H7 (cell line): ENCODE measurements around the gene CRYGB.

GRCh38 chr2:207766933-207768219, 2.3 kb downstream of the FZD5 start:
- RAMPAGE, long total RNA, result no peak

DNA sequence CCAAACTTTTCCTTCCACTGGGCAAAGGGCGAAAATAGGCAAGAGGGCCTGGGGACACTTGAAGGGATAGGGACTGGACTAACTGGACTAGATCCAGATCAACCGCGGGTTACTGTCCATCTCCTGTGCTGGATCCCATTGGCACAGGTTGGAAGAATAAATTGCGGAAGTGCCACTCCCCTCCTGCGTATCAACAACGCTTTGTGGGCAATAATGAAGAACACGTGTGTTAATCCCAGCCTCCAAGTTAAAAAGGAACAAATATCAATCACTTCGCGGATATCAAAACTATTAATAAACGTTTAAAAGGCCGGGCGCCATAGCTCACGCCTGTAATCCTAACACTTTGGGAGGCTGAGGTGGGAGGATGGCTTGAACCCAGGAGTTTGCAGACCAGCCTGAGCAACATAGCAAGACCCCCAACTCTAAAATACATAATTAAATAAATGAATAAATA, 1.8 kb upstream of the FZD5 start:
- RAMPAGE, long total RNA, result no peak

DNA sequence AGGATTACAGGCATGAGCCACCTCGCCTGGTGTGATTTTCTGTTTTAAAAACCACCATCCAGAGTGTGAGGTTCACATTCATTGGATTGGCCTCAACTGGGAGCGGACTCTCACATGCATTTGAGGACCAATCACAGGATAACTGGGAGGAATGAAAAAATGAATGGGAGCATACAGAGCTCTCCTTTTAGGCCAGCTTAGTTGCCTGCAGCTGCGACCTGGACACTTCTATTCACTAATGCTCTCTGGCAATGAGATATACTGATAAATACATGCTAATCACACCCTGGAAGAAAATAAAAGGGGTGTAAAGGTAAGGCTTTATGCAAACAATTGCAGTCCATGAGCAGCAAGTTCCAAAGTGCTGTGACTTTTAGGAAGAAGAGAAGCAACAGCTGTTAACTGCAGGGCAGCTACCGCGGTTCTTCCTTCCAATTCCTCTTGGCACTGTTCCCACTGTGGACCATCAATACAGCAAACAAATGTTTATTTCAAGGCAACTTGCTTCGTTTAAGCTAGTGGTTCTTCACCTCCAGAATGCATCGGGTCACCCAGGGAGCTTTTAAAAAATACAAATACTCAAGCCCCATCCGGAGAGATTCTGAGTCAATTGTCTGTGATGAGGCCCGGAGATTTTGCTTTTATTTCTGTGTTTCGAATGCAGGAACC, 49.6 kb upstream of the FZD5 start:
- RAMPAGE, long total RNA, result no peak

DNA sequence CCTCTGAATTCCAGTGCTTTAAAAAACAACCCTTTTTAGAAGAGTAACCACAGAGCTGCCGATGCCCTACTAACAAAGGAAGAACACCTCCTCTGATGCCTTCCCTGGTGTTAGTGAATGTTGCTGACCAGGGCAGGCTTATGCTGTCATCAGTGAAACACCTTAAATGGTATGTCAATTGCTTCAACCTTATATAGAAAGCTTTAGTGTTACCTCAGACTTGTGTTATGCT, 79.7 kb upstream of the FZD5 start:
- RAMPAGE, long total RNA, result no peak

GRCh38 chr2:207896491-207896925, 126.8 kb upstream of the FZD5 start:
- RAMPAGE, long total RNA, result no peak

DNA sequence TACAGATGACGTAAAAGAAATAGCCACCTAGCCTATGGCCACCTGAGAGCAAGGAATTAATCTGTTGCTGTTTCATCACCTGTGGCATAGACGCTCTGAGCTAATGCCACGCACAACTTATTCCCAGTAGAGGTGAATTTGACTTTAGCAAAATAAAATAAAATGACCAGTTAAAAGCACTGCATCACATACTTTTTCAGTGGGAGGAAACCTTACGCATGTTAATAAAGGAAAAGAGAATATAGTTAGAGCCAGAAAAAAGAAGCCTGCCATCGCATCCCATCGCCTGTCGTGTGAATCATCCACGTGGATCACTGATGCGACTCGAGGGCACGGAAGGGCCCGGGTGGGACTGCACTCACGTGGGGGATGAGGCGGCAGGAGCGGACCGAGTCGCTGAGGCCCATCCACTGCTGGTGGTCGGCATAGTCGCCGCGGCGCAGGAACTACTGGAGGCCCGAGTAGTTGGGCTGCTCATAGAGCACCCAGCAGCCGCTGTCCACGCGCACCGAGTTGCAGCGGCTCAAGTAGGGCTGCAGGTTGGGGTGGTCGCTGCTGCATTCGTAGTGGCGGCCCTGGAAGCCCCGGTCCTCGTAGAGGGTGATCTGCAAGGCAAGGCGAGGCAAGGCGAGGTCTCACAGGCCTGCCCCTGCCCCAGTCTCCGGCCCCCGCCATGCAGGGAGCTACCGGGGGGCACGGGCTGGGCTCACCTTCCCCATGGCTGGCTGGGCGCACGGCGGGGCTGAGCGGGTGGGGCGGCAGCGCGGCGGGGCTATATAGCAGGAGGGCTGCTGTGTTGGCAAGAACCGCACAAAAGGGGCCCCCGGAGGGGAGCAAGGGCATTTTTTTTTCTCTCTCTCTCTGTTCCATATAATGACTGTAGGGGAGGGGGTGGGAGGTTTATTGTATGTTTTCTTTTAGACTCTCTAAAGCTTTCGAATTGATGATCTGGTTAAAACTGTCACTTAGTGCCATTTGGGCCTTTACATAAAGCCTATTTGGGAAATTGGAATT, 12.1 kb downstream of the CRYGD start:
- RAMPAGE, long total RNA, result start-site peak on the minus strand centred at position 729 of the sequence, 57 bp wide, 13 reads

DNA sequence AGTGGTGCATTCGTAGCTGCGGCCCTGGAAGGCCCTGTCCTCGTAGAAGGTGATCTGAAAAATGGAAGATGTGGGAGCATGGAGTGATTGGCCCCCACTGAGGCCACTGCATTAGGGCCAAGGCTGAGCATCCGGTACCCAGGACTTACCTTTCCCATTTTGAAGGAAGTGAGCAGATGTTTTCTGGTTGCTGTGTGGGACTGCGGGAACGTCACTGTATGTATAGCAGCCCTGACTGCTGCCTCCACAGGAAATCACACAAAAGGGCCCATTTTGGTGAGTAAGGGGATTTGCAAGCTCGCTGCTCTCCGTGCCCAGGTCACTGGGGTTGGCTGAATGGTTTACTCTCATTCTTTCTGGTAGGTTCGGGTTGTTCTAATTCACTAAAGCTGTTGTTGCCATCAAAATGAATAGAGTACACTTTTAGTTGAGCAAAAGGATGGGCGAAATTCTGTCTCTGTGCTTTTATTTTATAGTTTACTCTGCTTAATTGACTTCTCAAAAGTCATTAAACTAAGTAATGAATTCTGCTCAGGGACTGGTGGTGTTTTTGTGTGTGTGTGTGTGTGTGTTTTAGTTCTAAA, at the start of gene CRYGB:
Gene CRYGB (minus strand): TSS at position 196 of the 584 bp plus-strand sequence.
- RAMPAGE, long total RNA, result no peak

- RAMPAGE, long total RNA, result no peak
These were observed 39.8 kb downstream of the PIKFYVE start for GRCh38 chr2:208305717-208306491.

DNA sequence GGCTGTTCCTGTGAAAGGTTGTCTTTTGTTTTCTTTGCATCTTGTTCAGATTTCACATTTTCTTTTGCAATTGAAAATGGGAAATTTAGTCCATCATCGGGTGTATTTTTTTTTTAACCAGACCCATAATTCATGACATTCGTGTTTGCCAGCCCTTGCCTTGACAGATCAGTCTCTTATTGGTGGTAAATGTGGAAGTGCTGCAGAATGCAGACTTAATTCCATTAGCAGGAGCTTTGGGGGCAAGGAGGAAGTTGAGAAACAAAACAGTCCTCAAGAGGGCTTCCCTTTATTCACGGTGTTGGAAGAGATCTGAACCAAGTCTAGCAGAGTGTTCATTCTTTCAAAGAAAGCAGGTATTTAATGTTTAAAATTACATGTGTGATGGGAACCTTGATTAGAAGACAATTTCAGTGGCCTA, 16.6 kb upstream of the RPE start:
- RAMPAGE, long total RNA, result no peak

- RAMPAGE, long total RNA, result no peak
These were observed 305 bp upstream of the KANSL1L start for GRCh38 chr2:210171478-210171950.

DNA sequence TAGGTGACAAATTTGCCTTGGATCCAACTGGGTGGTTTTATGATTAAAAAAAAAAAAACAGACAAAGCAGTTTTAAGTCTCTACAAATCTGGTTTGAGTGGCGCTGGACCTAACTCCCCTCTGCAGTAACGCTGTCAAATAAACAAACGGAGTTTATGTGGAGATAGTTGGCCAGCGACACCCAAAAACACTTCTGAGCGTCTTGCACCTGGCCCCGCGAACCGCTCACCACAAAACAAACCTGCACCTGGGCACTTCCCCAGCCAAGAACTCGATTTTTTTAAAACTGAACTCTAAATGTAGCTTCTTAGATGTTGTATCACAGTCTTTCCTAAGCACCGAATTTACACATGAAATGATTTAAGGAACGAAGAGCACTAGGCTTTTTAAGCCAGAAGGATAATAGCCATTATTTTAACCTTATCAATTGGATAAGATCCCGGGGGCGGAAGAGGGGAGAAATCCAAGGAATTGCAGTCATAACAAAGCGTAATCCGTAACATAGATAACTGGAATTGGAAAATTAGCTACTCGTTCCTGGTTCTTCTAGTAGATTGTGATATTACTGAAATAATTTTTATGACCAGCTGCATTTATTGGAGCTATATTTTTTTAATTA, 851 bp upstream of the KANSL1L start:
- RAMPAGE, long total RNA, result no peak

DNA sequence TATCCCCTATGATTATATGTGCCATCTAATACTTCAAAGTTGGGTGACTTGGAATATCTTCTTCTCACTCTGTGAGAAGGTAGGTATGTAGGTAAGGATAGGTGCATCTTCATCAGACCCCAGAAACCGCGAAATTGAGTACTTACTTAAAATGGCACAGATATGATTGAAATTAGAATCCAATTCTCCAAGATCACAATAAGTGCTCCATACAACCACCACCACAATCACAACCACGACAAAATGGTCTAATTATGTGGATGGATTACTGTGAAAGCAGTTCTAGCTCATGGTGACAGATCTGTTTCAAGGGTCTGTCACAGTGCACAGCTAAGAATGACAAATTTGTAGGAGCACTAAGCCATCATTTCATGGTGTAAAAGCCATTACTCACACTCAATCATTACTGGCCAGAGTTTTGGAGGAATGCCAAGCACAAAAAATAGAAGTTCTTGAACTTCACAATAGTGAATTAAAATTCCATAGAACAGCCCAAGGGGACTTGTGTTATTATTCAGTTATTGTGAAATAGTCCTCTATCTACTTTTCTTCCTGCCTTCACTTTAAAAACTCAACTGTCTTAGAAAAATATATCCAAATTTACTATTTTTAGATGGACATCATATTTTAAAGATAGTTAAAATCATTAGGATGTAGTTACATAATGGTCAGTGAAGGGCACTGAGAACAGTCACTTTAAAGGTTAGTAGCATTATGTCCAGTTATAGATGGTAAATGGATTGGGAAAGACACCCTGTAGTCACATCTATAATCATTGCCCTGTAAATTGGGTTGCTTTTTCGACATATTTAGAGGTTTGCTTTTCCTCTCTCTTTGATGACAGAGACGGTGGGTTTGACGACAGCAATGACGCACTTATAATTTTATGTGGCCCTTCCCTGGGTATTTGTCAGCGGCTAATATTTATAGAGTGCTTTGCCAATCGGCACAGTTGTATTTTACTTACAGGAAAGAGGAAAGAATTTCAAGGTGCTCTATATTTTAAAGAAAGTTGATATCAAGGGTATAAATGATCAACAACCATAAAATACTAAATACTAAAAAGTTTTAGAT, 2.5 kb downstream of the CPS1 start:
- RAMPAGE, long total RNA, result no peak

DNA sequence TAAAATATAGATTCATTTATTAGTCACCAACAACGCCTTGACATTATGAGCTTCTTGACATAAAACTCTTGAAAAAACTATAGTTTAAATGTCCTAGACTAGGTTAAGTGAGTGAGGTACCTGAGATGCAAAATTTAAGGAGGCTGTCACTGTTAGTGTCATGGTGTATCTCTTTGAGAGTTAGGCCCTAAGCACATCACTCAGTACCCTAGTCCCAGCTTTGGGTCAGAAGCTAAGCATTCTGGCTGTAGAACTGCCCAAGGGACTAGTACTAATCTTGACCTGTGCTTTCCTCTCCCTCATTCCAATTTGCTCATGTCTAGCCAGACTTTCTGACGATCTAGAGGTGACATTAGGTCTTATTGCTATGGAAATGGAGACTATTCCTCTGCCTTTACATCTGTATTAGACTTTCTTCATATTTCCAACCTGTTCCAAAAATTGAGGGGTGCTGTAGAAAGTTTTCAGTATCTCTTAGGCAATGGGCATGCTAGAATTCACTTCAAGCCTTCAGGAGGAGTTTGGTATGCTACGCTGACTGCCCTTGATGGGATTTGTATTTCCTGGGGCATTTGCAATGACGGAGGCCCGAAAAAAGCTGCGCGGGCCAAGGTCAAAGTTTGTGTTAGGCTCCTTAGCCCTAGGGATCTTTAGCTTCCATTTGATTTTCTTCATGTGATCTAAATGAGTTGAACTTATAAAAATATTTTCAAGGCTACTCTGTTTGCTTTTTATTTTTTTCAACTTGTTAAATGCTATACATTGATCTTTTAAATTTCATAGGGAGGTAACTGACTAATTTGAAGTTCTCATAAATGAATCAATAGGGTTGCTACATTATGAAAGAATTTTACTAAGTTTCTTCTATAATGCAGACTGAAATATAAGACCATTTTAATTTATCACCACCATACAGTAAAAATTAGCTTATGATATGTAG, 5.0 kb downstream of the CPS1 start:
- RAMPAGE, long total RNA, result no peak

GRCh38 chr2:210582128-210582434, 25.7 kb downstream of the CPS1 start:
- RAMPAGE, long total RNA, result no peak

DNA sequence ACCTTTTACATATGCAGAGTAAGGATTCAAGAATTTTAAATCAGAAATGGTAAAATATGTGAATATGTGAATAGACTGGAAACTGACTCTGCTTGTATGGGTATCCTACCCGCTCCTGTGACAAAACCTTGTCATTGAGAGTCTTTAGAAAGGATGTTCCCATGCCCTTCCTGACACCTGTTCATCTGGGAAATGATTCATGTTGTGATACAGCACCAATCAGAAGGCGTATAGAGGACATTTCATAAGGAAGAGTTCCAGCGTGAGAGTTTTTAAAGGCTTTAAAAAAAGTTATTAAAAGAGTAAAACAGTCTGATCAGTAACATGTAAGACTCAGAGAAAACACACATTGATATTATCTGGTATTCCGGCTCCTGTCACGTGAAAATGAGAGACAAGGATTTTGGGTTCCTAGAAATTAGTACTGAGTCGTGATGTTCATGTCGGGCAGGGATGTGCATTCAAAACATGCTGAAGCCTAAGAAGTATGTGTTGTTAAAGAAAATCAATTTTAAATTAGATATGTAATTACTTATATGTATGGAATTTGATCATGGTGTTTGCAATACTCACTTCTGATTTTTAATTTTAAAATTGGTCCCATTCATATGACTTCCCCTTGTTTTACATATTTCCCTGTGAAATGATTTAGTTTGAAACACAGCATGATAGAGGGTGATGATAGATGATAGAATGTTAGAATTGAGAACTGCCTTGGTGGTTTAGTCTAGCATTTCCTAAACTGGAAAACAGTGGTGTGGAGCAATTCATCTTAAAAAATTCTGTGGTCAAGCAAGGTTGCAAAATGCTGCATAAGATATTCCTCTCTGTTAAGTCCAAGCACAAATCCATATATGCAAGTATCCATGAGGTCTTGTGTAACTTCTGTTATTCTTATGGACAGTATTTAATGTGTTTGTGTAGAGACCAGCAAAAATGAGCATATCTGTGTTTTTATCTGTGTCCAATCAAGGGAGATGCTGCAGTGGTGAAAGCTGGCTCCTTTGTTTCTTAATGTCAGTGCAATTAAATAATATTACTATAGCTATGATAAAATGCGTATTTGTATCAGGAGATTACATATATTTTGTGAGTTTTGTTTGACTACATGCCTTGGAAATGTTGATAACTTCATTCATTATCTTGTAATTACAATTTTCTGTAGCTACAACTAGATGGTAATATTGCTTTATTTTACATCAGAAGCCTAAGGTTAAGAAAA, 29.8 kb downstream of the CPS1 start:
- RAMPAGE, long total RNA, result no peak

DNA sequence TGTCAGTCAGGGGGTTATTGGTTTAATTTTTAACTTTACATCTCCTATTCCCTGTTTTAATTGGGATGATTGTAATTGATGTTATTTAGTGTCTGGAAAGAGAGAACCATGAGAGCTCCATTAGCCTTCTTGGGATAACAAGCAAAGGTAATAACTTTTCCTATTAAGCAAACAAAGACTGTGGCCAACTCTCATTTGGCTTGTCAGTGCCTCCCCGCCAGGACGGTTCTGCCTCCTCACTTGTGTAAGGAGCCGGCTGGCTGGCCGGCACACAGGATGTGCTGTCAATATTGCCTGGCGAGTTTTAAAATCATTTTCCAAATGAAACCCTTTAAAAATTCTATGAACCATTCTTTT, 898.2 kb downstream of the CPS1 start:
- RAMPAGE, long total RNA, result no peak

DNA sequence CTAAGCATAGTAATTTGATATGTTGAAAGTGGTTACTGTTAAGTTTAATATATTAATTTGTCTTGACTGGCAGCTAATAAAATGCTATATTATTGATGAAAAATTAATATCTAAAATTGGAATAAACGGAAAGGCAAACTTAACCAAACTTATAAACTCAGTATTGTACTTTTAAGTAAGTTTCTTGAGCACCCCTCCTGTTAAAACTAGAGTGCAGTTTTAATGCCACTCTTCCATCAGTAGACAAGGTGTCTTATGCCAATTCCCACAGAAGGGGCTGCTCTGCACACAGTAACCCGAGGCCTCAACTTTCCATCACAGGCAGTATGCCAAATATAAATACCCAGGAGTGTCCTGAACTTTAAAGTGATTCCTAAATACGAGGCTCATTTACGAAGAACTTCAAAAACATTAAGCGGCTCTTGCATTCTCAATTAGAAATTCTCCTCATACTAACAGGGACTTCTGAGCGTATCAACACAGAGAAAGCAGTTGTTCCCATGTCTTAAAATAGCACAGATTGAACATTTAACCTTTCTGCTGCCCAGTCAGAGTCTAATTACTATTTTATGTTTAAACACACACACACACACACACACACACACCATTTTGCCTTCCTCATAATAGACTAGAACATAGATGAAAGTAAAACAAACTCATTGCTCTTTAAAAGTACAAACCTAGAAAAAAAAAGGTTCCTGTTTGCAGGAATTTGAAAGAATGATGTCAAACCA, 638.6 kb downstream of the ERBB4 start:
- RAMPAGE, long total RNA, result no peak

- RAMPAGE, long total RNA, result no peak
These were observed 245.6 kb downstream of the IKZF2 start for GRCh38 chr2:212905687-212906416.

DNA sequence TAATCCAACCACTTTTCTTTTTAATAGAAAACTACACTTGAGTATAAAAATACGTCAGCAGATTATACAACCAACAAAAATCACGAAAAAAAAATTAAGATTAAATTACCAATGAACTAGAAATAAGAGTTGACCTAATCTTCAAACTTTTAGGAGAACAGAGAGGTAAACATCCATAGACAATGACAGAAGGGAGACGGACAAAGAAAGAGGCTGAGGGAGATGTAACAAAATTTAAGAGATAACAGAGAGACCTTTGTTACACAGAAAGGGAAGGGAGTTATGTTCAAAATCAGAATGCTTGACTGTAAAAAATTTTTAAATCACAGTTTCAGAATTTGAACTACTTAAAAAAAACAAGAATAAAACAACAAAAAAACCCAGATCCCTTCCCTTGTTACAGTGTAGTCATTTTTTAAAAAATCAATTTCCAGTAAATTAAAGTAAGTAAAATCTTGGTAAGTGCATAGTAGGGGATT, 149.8 kb downstream of the IKZF2 start:
- RAMPAGE, long total RNA, result no peak

GRCh38 chr2:213137602-213138097, 13.8 kb downstream of the IKZF2 start:
- RAMPAGE, long total RNA, result no peak